ENCODE data around the genes PAICS and SPINK2.

- PRO-cap, 7 experiments = no peak in any of the 7 experiments
- RAMPAGE, long total RNA, 2 experiments = no peak in any of the 2 experiments
These were observed 160.1 kb upstream of the KIT start for GRCh38 chr4:54497634-54498077.

DNA sequence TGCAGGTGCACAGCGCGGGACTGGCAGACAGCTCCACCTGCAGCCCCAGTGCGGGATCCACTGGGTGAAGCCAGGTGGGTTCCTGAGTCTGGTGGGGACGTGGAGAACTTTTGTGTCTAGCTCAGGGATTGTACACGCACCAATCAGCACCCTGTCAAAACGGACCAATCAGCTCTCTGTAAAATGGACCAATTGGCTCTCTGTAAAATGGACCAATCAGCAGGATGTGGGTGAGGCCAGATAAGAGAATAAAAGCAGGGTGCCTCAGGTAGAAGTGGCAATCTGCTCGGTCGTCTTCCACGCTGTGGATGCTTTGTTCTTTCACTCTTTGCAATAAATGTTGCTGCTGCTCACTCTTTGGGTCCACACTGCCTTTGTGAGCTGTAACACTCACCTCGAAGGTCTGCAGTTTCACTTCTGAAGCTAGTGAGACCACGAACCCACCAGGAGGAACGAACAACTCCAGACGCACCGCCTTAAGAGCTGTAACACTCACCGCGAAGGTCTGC, 24.8 kb upstream of the KIT start:
- PRO-cap, 7 experiments = no peak in any of the 7 experiments
- RAMPAGE, long total RNA, 2 experiments = no peak in any of the 2 experiments

DNA sequence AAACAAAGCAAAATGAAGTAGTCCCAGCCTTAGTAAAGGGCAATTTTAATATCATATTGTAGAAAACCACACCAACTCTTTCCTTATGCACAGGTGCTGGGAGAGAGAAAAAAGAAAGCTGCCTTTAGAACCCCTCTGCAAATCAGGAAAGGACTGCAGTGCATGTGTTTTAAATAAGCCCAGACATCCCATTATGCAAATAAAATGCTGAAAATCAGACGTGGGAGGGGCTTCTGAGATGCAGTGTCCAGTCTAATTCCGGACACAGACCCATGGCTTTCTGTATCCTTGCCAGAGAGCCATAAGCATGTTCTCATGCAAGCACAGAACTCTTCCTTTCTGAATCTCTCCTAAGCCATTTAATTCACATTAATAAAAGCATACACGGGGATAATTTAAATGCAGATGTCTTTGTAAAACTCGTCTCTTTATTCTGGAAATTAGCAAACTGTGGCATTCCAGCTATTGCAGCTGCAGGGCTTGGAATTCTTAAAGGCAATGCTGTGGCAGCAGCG, 38.4 kb downstream of the KDR start:
- PRO-cap, 7 experiments = no peak in any of the 7 experiments
- RAMPAGE, long total RNA, 2 experiments = no peak in any of the 2 experiments

DNA sequence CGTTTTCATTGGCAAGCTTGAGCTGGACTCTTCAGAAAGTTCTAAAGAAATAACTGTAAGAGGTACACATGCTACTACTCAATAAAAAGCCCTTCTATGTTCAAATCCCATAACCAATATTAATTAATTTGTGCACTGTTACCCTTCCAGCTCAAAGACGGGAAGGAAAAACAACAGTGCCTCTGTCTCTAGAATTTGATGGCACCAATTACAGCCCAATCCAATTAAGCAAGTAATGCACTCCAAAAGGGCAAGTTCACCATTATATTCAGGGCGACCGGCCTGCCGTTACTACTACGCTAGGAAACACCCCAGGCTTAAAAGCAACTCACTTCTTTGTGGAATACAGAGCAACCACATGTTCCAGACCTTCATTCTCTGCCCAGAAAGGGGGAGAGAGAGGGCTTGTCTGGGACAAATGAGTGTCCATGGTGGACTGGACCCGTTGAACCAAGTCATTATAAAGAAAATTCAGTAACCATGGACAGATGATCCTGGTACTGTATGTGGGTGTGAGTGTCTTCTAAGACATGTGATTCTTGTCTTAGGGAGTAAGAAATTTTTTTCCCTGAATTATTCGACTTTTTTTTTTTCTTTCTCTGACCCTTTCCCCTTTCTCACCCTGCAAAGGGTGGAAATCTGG, 1.6 kb downstream of the KDR start:
- PRO-cap, 7 experiments = no peak in any of the 7 experiments
- RAMPAGE, long total RNA, 2 experiments = no peak in any of the 2 experiments

GRCh38 chr4:55356998-55357515, 11.0 kb downstream of the SRD5A3 start:
- PRO-cap, 7 experiments = no peak in any of the 7 experiments
- RAMPAGE, long total RNA, 2 experiments = no peak in any of the 2 experiments

GRCh38 chr4:56009379-56009958, 39.4 kb upstream of the CRACD start:
- PRO-cap, 7 experiments = no peak in any of the 7 experiments
- RAMPAGE, long total RNA, 2 experiments = start-site peak on the plus strand in 1 of 2 experiments, at chr4:56009630-56009849 at its widest, 10 reads per replicate

DNA sequence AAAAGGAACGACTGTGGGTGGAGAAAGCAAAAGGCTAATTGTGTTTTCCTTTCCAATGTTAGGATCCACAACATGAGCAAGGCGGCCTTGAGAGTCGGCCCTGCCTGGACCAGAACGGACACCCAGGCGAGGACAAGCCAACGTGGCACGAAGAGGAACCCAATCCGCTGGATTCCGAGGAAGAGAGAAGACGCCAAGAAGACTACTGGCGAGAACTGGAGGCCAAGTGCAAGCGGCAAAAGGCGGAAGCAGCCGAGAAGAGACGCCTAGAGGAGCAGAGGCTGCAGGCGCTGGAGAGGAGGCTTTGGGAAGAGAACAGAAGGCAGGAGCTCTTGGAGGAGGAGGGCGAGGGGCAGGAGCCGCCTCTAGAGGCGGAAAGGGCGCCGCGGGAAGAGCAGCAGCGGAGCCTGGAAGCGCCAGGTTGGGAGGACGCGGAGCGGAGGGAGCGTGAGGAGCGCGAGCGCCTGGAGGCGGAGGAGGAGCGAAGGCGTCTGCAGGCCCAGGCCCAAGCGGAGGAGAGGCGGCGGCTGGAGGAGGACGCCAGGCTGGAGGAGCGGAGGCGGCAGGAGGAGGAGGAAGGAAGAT, 73.2 kb downstream of the AASDH start:
- PRO-cap, 7 experiments = no peak in any of the 7 experiments
- RAMPAGE, long total RNA, 2 experiments = no peak in any of the 2 experiments

DNA sequence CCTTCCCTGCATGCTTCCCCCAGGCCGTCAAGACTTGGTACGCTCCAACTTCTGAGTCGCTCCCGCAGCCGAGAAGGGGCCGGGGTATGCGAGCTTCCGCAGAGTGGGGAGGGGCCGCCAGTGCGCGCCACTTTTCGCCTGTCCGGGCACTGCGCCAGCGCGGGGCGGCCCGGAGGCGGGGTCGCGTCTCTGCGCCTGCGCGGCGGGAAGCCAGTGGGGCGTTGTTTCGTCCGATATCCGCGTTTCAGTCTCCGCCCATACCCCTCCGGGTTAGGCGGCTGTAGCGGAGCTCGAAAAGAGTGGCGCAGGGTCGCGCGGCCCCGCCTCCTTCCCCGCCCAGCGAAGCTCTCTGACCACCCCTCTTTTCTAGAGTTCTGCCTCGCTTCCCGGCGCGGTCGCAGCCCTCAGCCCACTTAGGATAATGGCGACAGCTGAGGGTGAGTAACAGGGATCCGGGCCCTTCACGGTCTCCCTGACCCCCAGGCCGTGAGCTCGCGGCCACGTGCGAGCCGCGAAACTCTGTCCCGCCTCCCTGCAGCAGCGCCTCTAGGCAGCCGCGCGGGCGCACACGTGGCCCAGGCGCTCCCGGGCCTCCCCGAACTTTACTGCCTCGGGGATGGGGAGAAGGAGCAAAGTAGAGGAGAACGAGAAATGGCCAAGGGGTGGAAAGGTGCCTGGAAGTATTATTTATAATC, at the start of gene PAICS:
TSS of gene PAICS (plus strand) at position 369 of the 695 bp plus-strand sequence.
- PRO-cap, 7 experiments = peak in 7 of 7 experiments; most common plus-strand start position 369 of the sequence (in 5); most common minus-strand start position 521 of the sequence (in 2)
- RAMPAGE, long total RNA, 2 experiments = start-site peak on the plus strand in 2 of 2 experiments, centred at positions 261 to 379 of the sequence, 35 to 487 reads per replicate

DNA sequence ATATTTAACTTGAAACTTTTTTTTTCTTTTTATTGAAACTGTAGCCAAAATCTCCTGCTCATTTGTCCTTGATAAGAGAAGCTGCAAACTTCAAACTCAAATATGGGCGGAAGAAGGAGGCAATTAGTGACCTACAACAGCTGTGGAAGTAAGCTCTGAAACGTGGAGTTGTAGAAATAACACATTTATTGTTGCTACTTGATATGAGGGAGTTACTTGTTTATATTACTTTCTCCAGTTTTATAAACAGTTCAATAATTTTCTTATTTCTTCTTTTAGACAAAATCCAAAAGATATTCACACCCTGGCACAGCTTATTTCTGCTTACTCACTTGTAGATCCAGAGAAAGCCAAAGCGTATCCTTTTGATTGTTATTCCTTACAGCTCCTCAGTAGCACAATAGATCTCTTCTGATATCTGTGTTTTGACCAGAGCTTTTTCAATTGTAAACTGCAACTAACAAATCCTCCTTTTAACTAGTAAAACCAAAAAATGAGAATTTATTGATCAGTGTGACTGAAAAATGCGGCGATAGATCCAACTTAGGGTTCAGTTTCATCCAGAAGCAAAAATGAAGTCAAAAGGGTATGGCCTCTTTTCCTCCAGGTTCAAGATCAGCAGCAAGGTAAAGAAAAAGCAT, 15.2 kb upstream of the ARL9 start:
- PRO-cap, 7 experiments = no peak in any of the 7 experiments
- RAMPAGE, long total RNA, 2 experiments = no peak in any of the 2 experiments

GRCh38 chr4:56821193-56821920, at the start of gene SPINK2:
SPINK2 (minus strand) TSS chr4:56821701.
- PRO-cap, 7 experiments = no peak in any of the 7 experiments
- RAMPAGE, long total RNA, 2 experiments = no peak in any of the 2 experiments

DNA sequence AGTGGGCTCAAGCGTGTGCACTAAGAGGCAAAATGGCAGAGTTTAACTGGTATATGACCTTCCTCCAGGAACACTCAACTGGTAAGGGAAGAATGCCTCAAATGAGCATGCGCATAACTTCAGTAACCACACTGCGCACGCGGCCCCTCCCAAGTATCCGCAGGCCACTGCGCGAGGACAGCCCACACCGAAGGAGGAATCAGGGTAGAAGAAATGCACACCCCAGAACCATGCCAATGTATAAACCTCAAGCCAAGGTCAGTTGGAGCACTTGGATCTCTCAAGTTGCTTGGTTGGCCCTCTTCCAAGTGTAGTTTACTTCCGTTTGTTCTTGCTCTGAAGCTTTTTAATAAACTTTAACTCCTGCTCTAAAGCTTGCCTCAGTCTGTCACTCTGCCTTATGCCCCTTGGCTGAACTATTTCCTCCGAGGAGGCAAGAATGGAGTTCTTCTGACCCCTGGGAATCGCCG, 21.9 kb upstream of the SPINK2 start:
- PRO-cap, 7 experiments = peak in 5 of 7 experiments; most common plus-strand start position 185 of the sequence (in 5); most common minus-strand start position 83 of the sequence (in 2)
- RAMPAGE, long total RNA, 2 experiments = no peak in any of the 2 experiments

DNA sequence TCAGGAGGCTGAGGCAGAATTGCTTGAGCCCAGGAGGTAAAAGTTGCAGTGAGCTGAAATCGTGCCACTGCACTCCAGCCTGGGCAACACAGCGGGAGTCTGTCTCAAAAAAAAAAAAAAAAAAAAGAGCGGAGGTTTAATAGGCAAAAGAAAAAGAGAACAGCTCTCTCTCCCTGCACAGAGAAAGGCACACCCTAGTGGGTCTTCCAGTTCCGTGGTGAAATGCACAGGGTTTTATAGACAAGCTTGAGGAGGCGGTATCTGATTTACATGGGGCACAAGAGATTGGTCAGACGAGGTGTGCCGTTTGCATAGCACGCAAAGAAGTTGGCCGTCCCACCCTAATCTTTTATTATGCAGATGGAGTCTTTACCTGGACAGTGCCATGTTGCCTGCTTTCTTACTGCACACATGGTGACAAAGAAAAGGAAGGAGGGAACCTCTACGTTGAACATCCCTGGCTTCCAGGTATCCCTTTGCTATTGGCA, 33.5 kb upstream of the REST start:
- PRO-cap, 7 experiments = no peak in any of the 7 experiments
- RAMPAGE, long total RNA, 2 experiments = no peak in any of the 2 experiments

GRCh38 chr4:56909479-56909680, 1.7 kb downstream of the REST start:
- PRO-cap, 7 experiments = peak in 3 of 7 experiments; most common minus-strand start chr4:56909556 (in 3)
- RAMPAGE, long total RNA, 2 experiments = no peak in any of the 2 experiments

DNA sequence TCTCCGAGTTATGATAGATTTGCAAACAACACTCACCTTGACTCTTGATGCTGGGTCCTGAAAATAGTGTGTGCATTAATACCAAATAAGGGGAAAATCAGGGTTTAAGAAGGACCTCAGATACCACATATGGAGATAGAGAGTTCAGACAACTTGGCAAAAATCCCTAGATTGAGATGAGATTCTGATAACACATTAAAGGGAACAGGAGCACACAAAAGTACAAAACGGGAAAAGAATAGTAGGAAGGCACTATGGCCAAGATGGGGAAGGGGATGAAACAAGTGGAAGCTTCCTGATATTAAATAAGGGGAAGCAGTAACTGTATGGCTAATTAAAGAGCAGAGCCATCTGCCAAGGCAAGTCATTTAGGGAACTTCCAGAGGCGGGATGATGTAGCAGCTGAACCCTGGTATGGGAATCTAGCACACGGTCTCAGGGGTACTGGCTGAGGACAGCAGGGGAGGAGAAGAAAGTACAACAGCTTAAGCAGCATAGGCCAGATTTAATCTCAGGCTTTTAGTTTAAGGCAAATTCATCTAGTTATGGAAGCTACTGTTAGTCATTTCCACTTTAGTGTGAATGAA, 59.2 kb downstream of the IGFBP7 start:
- PRO-cap, 7 experiments = no peak in any of the 7 experiments
- RAMPAGE, long total RNA, 2 experiments = no peak in any of the 2 experiments

- PRO-cap, 7 experiments = no peak in any of the 7 experiments
- RAMPAGE, long total RNA, 2 experiments = no peak in any of the 2 experiments
These were observed 54.3 kb downstream of the IGFBP7 start for GRCh38 chr4:57055568-57056558.

DNA sequence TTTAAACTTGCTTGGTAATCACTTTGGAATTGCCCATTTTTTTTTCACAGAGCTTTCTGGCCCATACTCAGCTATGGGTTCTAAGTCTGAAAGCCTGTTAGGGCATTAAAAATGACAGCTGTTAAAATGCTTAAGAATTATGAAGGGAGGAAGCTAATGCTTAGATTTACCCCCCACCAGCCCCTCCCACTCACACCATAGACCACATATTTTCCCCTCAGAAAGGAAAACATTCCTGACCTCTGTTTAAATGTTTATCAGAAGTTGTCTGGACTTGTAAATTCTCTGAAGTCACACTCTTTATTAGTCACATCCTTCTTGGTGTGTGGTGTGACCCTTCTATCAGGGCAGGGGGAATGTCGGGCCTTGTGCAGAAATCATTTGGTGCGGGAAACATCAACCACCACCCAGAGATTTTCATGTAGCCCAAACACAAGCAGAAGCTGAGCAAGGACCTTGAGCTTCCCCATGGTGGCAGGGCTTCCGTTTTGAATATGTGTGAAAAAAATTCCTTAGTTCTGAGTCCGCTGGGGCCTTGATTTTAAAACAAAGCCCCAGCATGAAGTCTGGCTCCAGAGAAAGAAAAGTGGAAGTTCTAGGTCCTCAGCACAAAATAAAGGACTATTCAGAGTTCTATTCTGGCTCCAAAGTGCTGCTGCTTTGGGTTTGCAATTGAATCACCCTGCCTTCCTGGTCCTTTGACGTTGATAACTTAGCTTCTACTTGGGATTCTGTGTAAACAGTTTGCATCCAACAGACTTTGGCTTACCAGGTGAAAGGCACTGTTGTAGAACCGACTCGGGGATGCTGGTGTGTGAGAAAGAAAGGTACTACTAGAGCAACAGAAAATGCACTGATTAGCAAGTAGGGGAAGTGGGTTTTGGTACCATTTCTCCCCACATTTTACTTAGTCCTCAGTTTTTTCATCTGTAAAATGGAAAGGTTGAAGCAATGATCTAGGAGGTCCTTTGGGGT, 28.7 kb downstream of the IGFBP7 start:
- PRO-cap, 7 experiments = no peak in any of the 7 experiments
- RAMPAGE, long total RNA, 2 experiments = no peak in any of the 2 experiments

- PRO-cap, 7 experiments = no peak in any of the 7 experiments
- RAMPAGE, long total RNA, 2 experiments = no peak in any of the 2 experiments
These were observed 341.1 kb upstream of the IGFBP7 start for GRCh38 chr4:57451264-57451791.

GRCh38 chr4:62437117-62437379, 1236.9 kb downstream of the ADGRL3 start:
- PRO-cap, 7 experiments = no peak in any of the 7 experiments
- RAMPAGE, long total RNA, 2 experiments = no peak in any of the 2 experiments

GRCh38 chr4:63123341-63123876, 1285.8 kb downstream of the TECRL start:
- PRO-cap, 7 experiments = no peak in any of the 7 experiments
- RAMPAGE, long total RNA, 2 experiments = no peak in any of the 2 experiments

GRCh38 chr4:65176549-65176952, 493.7 kb downstream of the EPHA5 start:
- PRO-cap, 7 experiments = no peak in any of the 7 experiments
- RAMPAGE, long total RNA, 2 experiments = no peak in any of the 2 experiments

Measured in ovary (tissue), 7 donors.